Airway epithelial cell (primary cell): ENCODE measurements around a stretch of chr6.

GRCh38 chr6:105875989-105876883, 209.9 kb upstream of the PRDM1 start:
- RAMPAGE, long total RNA: no peak

GRCh38 chr6:105895933-105896698, 190.0 kb upstream of the PRDM1 start:
- RAMPAGE, long total RNA: no peak

DNA sequence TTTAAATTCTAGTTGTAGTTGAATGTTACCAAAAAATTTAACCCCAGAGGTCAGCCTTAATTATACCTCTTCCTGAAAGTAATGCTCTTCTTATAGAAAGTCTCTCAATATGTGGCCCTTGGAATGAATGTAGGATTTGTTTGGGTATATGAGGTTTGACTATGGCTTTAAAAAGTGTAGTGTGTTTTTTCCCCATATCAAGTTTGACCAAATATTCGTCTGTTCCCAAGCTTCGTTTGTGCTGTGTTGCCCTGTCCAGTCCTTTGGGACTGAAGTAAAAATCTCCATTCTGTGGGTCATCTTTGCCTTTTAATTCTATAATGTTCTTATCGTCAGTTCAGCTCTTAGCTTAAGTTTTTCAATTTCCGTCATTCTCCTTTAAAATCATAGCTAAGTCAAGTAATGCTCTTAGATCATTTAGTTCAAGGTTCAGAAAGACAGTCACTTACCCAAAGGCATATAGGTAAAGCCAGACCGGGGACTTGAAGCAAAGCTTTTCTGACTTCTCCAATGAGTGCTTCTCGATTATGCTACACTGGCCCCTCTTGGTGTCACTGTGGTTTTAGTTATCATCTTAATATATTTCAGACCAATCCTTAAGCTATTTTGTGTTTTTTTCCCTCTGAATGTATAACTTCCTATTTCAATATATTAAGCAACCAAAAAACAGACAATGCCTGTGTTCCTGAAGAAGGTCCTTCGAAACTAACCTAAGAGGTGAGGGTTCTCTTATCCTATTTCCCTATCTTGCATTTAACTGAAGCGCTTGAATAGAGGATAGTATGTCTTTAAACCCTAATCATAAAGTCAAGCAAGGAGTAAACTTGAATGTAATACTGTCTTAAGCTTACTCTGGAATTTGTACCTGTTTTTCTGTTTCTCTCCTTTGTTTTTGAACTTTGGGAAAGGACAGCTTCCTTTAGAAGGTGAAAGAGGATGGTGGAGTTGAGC, 3.8 kb downstream of the PRDM1 start:
- RAMPAGE, long total RNA: no peak

DNA sequence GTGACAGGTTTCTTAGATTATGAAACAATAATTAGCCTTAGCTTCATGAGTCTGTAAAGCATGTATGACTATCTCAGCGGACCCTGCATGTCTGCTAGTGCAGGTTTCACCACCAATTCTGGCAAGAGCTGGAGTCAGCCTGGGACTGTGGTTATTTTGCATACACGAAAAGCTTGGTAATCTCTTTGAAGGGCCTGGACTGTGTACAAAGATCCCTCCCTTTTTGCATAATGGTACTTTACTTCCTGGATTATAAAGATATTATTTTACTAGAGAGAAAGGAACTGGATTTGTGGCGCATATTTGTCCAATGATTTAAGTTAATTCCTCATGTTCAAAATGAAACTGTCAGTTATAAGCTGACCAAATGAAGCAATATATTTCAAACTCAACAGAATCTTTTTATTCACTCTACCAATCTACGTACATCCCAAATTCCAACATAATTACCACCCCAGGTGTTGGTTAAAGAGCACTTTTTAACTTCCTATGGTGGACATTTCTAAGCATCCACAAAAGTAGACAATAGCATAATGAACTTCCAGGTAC, 43.5 kb downstream of the PRDM1 start:
- RAMPAGE, long total RNA: no peak

- RAMPAGE, long total RNA: no peak
Measured at GRCh38 chr6:106519369-106520636, 109.5 kb downstream of the RTN4IP1 start.

- RAMPAGE, long total RNA: no peak
Measured at GRCh38 chr6:106648585-106649413, 19.4 kb downstream of the QRSL1 start.

DNA sequence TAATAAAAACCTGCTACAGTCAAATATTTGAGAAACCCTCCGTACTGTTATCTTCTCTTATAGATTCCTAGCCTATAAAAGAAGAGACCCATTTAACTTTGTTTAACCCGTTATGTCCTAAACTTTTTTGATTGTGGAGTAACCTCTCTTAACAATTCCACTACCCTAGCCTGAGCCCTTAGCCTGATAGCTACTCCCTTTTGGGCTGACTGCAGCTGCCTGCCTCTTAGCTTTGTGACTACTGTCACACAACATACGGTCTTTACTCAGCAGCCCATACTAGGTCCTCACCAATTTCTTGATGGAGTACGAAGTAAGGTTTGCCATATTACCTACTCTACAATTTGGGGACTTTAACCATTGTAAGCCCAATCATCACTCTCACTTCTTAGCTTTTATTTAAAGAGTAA, 72.7 kb downstream of the QRSL1 start:
- RAMPAGE, long total RNA: no peak

DNA sequence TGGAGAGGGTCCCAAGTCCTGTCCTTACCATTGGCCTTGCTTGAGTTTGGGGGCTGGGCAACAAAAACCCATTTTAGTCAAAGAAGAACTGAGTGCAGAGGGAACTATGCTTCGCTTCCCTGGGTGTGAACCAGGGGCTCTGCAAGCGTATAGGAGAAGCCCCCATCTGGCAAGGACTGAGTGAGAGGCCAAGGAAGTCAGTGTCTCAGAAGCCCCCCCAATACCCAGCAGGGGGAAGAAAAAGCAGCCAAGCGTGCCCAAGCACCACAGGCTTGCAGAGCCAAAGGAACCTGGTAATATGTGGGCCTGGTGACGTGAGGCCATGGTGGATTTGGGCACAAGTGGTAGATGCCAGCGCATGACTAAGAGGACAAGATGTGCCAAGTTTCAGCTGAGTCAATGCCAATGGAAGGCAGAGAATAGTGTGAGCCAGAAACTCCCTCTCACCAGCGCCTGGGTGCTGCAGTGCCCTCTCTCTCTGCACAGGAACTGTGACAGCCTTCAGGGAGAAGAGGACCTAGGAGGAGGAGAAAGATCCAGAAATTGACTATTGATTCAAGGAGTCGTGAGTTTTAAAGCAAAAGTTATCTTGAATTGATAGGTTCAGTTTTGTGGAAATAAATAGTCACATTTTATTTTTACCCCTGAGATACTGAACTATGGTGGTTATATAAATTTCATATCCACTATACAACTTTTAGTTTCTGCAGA, 110.0 kb downstream of the QRSL1 start:
- RAMPAGE, long total RNA: no peak

- RAMPAGE, long total RNA: no peak
Measured at GRCh38 chr6:106773197-106774027, 144.0 kb downstream of the QRSL1 start.

DNA sequence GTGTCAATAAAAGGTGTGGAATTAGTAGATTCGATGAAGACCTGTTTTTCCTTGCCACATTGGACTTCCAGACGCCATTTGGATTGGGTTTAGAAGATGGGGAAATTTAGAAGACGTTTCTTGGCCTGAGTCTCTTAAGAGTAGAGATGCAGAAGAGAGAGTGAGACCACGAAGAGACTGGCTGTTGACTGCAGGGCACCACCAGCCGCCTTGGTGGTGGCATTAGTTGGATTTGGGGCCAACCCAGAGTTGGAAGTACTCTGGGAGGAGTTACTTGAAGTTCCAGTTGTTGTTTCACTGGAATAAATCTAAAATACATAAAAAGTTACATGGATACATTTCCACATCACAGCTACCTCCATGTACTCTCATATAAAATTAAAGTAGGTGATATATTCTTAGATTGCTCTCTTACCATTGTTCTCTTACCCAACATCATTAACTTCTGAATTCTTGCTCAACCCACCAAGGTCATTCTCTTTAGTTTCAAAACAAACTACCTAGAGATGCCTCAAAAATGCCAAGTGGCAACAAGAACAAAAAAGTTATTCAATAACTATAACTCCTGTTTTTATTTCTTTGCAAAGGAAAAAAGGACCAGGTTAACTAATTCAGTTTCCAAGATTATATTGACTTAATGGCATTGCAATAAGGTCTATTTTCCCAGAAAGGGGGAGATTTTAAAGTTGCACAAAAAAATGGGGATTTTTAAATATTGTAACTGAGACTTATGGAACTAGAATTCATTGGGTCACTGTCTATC, 2.8 kb downstream of the CD24 start:
- RAMPAGE, long total RNA: no peak

- RAMPAGE, long total RNA: no peak
Measured at GRCh38 chr6:107114045-107115196, 894 bp downstream of the BEND3 start.

- RAMPAGE, long total RNA: no peak
Measured at GRCh38 chr6:107152484-107153122, 37.3 kb upstream of the BEND3 start.

- RAMPAGE, long total RNA: no peak
Measured at GRCh38 chr6:107495140-107495753, 5.3 kb downstream of the SOBP start.

DNA sequence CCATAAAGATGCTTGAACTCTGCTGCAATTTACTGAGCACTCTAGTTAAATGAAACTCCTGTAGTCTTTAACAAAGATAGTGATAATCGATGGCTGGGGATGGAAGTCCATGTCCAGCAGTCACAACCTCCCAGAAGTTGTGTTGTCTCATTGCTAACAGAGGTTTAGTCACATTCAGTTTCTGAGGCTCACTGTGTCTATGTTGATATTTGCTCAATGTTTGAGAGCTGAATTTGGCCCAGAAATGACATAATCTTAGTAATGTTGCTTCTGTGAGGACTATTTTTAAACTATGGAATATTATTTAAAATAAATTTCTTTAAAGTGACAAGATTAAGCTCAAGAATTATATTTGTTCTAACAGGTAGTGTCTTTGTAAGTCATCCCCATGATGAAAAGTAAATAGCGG, 50.7 kb downstream of the SOBP start:
- RAMPAGE, long total RNA: no peak

GRCh38 chr6:107658932-107659625, 165.0 kb downstream of the SCML4 start:
- RAMPAGE, long total RNA: no peak

DNA sequence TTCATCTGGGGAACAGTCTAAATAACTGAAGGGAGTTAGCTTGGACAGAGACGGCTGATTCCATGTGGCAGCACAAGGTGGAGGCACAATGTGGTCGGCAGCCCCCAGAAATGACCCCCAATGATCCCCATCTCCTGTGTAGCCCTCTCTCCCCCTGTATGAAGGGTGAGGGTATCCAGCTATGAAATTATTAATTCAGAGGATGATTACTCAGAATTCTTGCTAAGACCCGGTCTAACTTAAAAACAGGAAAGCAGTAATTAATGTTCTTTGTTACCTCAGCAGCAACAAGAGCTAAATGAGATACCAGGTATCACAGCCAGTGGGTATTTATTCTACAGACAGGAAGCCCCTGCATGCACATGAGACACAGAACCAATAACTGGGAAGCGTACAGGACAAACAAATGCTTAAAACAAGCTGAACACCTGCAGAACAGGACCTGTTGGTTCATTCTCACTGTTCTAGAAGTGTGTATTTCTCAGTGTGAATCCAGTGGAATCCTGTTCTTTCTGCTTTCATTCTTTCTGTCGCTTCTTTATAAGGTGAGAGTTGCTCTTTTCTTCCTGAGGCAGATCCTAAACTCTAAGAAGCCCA, 31.0 kb downstream of the SCML4 start:
- RAMPAGE, long total RNA: no peak

DNA sequence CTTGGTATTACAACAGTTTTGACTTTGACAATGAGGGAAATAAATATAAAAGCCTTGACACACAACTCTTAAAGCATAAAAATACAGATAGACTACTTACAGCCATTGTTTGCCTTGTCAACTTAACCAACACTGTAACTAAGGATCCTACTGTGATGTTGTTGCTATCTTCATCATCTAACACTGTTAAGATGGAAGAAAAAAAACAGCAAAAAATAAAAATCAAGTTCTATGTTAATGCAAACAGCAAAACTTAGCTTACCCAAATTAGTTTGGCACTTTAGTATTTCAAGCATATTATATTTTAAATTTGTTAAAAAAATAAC, 60.5 kb downstream of the SEC63 start:
- RAMPAGE, long total RNA: no peak

GRCh38 chr6:108134697-108135037, 31.2 kb upstream of the NR2E1 start:
- RAMPAGE, long total RNA: no peak

DNA sequence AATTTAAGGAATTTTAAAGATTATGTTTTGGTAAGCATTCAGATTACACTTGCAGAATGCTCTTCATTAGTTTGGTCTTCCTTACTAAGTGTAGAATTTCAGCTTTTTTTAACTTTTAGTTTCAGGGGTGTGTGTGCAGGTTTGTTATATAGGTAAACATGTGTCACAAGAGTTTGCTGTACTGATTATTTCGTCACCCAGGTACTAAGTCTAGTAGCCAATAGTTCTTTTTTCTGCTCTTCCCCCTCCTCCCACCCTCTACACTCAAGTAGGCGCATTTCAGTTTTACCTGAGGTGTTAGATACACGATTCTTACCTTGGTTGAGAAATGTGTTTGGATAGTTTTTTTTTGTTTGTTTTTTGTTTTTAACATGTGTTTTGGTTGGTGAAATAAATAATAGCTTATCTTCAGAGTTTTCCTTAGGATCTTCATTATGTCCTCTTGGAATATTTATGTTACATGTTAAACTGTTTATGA, 68.3 kb downstream of the AFG1L start:
- RAMPAGE, long total RNA: no peak

DNA sequence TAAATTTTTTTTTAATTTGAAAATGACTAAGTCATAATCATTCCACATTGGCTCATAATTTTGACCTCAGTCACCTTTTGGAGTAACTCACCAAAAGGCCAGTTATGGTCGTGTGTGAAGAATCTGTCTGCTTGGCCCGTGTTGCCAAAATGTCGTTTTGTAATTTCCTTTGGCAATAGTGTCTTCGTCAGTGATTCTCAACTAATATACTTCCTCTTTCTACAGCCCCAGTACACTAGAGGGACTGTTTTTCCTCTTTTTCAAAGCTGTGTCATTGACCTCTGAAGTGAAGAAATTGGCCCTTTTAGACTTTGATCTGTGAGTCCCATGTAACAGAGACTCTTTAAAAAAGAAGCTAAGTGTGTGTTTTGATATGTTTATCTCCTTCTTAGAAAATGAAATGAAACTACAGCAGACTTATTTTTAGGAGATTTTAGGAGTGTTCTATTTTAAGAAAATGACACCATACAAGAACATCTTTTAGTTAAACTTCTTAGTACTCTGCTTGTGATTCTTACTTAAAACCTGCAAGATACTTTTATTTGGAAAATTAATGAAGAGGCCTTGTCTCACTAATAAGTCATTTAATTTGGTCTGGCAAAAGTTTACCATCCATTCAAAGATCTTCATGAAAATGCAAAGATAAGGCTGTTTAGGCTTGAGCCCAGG, 5.3 kb downstream of the FOXO3 start:
- RAMPAGE, long total RNA: no peak